RPMI7951 (cell line): ENCODE data around the genes KRT8 and ENSG00000283536.

DNA sequence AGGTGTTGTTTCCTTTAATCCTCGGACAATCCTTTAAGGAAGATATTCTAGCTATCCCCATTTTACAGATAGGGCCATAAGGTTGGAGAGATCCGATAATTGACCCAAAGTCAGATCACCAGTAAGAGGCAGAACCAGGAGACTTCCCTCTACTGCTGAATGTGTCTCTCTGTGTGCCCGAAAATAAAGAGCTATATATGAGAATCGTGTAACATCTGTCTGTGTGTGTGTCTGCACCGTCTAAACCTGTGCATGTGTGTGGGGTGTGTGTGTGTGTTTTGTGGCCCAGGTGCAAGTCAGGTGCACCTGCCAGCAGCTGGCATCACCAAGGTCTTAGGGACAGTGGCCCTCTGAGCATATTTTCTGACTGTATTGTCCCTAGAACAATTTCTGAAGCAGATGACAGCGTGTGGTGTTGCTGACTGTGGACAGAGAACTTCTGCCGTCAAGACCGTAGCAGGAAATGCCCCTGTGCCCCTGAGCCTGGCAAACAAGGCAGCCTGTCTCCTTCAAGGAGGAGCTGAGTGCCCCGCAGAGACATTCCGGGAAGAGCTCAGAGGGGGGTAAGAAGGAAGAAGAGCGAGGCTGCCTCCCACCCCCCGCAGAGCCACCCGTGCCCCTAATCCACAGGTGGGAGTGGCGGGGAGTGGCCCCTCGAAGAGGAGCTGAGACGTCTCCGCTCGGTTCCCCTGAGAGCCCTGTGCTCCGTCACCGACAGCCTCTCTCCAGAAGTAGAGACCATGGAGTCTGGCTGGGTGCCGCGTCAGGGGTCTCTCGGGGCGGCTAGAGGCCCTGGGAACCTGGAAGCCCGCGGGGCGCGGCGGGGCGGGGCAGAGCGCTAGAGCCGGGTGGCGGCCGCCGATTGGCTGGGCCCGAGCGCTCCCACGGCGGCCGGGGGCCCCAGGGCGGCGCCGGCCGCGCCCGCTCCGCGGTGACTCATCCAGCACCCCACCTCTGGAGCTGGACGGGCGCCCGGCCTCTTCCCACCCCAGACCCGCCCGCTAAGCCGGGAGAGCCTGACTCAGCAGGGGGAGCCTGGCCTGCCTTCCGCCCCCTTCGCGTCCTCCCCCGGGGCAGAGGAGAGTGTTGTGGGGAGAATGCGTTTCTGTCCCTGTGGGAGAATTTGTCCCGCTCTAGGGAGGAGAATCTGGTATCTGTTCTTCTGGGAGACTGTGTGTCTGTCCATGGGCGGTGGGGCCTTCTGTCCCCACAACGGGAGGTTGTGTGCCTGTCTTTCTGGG is 25.1 kb upstream of the KRT78 start:
- RAMPAGE, long total RNA: no peak

- RAMPAGE, long total RNA: no peak
Measured at GRCh38 chr12:52895778-52896563, 8.9 kb downstream of the KRT8 start.

DNA sequence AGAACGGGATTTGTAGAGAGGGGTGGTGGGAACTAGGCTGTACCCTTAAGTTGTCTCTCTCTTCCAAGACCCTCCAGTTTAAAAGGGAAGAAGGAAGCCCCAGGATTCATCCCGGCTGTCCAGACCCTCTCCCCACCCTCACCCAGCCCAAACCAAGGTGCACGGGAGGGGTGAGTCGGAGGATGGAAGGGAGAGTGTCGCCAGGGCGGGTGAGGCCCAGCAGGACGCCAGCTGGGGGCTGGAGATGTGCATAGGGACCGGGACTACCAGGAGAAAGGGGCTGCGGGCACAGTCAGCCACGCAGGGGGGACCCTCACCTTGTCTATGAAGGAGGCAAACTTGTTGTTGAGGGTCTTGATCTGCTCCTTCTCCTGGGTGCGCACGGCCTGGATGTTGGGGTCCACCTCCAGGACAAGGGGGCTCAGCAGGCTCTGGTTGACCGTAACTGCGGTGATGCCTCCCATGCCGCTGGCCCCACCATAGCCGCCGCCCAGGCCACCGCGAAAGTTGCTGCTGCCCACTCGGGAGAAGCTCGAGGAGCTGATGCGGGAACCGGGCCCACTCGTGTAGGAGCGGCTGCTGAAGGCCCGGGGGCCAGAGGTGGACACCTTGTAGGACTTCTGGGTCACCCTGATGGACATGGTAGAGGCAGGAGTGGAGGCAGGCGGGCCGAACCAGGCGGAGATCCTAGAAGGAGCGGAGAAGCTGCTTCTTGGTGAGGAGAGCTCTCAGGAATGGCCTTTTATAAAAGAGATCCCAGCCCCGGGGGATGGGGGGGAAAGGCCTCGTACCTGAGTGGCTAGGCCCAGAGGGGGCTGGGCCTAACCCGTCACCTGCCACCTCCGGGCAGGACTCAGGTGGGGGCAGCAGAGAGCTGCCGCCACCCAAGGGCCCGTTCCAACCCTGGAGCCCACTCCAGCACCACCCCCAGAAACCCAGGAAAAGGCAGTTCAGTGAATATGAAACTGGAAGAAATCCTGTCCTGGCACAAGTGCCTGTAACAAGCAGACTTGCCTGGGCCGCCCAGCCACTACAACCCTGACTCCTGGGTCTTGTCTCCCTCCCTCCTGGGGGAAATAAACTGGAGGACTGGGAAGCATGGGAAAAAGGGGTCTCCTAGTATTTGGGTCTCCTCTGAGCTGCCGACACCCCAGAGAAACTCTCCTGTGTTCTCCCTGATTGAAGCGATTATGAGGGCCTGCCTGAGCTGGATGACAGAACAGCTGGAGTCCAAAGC is at the start of gene KRT8:
TSS of gene KRT8 (minus strand) at position 736 of the 1,237 bp plus-strand sequence.
- RAMPAGE, long total RNA: no peak

- RAMPAGE, long total RNA: no peak
Measured at GRCh38 chr12:52942436-52942751, 6.5 kb upstream of the KRT18 start.

- RAMPAGE, long total RNA: no peak
Measured at GRCh38 chr12:52950566-52950948, 1.6 kb downstream of the KRT18 start.

DNA sequence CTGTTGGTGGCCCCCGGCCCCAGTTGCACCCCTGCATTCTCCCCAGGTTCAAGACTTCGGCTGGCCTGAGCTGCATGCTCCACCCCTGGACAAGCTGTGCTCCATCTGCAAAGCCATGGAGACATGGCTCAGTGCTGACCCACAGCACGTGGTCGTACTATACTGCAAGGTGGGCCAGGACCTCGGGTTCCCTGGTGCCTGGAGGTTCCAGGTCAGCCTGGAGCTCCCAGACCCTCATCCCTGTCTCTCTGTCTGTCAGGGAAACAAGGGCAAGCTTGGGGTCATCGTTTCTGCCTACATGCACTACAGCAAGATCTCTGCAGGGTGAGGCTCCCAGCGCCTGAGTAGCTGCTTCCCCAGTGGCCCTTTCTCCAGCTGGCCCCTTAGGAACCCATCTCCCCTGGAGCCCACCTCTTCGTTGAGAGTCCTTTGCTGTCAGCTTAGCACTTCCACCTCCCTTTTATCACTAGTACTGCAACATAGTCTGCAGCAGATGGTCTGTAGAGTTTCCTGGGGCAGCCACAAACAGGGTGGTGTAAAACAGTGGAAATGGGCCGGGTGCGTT is 5.7 kb downstream of the TNS2 start:
- RAMPAGE, long total RNA: no peak

DNA sequence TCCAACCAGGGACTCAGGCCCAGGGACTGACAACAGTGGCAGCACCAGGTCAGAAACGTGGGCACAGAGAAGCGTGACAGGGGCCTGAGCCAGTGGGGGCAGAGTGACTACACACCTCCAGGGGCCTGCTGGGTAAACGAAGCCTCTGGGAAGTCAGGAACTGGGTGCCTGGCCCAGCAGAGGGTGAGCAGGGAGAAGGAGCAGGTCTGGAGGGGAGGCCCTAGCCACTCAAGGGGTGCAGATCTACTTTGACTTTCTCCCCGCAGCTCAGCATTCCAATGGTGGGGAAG is 13.6 kb downstream of the SPRYD3 start:
- RAMPAGE, long total RNA: no peak

- RAMPAGE, long total RNA: no peak
Measured at GRCh38 chr12:53068644-53069154, 10.5 kb downstream of the SPRYD3 start.

- RAMPAGE, long total RNA: no peak
Measured at GRCh38 chr12:53073866-53074402, 5.3 kb downstream of the SPRYD3 start.

DNA sequence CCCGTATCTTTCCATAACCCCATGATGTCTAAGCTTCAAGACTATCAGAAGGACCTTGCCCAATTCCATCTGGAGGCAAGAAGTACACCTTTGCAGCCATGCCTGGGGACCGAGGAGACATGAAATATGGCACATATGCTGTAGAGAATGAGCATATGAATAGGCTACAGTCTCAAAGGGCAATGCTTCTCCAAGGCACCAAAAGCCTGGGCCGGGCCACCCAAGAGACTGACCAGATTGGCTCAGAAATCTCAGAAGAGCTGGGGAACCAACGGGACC is 28.2 kb downstream of the SOAT2 start:
- RAMPAGE, long total RNA: no peak

GRCh38 chr12:53220793-53221462 is 11.1 kb downstream of the RARG start:
- RAMPAGE, long total RNA: no peak

DNA sequence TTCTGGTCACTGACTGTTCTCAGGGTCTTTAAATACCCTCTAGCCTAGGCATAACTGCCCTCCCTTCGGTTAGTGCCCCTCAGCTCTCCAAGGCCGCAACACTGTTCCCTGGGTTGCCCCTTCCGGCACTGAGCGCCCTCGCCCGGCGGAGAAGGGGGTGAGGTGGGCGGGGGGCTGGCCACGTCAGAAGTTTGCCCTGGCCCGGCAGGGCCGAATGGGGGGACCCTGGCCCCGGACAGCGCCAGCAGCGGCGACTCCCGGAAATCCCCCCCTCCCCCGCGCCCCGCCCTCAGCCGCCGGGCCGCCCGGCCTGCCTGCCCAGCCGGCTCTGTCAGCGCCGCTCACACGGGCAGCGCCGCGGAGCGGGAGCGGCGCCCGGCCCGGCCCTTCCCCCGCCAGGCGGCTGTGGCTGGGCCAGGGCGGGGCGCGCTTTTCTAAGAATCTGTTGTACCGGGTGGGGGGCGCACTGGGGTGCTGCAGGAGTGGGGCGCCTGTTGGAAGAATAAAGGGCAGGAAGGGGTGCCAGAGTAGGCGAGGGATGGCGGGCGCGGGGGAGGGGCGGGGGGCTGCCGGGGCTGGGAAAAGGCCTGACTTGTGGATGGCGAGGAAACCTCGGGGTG is 10.4 kb downstream of the RARG start:
- RAMPAGE, long total RNA: no peak

DNA sequence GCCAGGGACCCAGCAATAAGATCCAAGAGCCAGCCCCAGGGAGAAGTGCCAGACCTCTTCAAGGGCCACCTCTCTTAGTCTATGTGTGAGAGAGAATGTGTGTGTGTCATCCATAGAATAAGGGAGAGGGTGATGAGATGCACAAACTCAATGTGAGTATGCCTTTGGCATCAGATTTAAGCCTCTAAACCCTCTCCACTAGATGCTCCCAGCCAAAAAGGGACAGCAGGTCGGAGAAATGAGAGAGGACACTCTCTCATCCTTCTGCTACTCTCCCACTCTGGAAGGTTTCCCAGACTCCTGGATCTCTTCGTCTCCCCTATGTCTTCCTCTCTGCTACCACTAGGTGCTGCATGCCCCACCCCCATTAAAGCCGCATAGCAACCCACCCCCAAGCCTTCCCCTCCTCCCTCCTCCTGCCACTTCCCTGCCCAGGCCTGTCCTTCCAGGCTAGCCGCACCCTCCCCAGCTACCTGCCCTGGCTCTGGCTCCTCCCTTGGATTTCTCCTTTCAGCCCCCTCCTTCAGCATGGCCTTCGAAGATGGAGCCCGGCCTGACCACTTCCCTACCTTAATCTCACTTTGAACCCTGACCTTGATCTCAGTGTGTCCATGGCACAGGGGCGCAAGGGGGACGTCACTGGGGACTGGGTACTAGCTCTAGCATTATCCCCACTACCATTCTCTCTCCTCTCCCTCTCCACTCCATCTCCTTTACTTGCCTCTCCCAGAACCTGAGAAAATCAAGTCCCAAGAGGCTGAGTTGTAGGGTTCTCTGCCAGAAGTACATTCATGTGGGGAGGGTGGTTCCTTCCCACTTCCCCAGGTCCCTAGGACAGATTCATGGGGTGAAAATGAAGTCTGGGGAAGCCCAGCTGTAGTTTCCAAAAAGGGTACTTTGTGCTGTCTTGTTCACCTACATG is 7.4 kb downstream of the RARG start:
- RAMPAGE, long total RNA: no peak

DNA sequence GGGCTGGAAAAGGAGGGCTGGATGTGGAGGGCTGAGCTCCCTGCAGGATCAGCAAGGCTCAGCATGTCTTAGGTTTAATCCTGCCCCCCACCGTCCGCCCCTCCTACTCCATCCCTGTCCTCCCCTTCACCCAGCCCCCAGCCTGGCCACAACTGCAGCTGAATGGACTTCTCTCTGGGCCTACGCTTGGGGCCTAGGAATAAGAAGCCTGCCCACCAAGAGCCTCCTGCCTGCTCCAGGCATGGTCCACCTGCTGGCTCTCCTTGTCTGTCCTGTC is at the start of gene ENSG00000283536:
TSS of gene ENSG00000283536 (plus strand) at position 140 of the 277 bp plus-strand sequence.
- RAMPAGE, long total RNA: no peak

- RAMPAGE, long total RNA: no peak
Measured at GRCh38 chr12:53320367-53320786, 1.0 kb downstream of the AAAS start.

- RAMPAGE, long total RNA: no peak
Measured at GRCh38 chr12:53353065-53353333, 16.8 kb upstream of the SP7 start.

DNA sequence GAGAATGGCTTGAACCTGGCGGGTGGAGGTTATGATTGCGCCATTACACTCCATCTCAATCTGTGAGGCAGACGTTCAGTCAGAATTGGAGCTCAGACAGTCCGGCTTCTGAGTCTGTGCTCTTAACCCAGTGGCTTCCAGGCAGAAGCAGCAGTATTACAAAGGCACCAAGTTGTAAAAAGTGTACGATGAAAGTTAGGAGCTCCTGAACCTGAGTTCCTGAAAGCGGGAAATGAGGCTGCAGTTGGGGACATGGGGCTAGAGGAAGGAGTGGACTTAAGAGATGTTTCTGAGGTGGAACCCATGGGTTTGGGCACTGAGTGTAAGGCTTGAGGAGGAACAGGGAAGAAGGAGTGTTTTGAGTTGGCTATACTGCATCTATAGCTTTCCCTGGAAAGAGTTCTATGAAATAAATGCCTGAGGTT is 4.3 kb upstream of the PCBP2 start:
- RAMPAGE, long total RNA: no peak

- RAMPAGE, long total RNA: no peak
Measured at GRCh38 chr12:53502273-53502948, 1.3 kb downstream of the TARBP2 start.

DNA sequence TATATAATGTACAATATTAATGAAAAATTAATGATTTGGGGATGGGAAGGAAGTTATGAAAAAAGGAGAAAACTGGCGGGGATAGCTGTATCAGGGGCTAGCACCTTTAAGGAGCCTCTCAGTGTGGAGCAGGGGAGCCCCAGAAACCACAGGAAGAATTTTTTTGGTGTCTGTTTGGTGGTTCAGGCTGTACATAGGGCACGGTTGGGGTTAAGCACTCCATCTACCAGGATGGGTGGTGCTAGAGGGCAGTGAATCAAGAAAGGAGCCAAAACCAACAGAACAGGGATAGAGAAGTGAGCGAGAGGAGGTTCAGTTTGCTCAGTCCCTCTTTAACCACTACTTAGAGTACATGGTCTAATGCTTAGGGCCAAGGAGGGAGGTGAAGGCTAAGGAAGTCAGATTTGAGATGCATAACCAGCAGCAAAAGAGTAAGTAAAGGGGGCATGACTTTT is 6.4 kb upstream of the NPFF start:
- RAMPAGE, long total RNA: no peak

DNA sequence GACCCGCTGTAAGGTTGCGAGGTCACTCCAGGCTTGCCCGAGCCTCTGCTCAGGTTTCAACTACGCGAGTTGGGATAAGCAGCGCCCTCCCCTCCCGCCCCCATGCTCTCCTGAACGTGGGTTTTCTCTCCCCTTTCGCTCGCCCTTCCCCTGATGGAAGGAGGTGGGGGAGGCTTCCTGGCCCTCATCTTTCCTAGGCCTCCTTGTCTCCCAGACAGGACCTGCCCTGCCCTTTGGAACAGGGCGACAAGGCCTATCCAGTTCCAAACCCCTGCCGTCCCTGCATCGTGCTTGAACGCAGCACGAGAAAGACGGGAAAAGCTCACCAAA is 826 bp upstream of the ATP5MC2 start:
- RAMPAGE, long total RNA: no peak